A673 (cell line): ENCODE measurements around the genes NPAS1 and CCDC9.

DNA sequence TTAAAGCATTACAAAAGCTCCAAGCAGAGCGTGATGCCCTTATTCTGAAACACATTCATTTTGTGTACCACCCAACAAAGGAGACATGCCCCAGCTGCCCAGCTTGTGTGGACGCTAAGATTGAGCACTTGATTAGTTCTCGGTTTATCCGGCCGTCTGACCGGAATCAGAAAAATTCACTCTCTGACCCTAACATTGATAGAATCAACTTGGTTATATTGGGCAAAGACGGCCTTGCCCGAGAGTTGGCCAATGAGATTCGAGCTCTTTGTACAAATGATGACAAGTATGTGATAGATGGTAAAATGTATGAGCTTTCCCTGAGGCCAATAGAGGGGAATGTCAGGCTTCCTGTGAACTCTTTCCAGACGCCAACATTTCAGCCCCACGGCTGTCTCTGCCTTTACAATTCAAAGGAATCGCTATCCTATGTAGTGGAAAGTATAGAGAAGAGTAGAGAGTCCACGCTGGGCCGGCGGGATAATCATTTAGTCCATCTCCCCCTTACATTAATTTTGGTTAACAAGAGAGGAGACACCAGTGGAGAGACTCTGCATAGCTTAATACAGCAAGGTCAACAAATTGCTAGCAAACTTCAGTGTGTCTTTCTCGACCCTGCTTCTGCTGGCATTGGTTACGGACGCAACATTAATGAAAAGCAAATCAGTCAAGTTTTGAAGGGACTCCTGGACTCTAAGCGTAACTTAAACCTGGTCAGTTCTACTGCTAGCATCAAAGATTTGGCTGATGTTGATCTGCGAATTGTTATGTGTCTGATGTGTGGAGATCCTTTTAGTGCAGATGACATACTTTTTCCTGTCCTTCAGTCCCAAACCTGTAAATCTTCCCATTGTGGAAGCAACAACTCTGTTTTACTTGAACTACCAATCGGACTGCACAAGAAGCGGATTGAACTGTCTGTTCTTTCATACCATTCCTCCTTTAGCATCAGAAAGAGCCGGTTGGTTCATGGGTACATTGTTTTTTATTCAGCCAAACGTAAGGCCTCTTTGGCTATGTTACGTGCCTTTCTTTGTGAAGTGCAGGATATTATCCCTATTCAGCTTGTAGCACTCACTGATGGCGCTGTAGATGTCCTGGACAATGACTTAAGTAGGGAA lies 59.8 kb downstream of the ARHGAP35 start:
- PRO-cap = no peak

- PRO-cap = no peak
These were observed 76.0 kb upstream of the NPAS1 start for GRCh38 chr19:46943687-46943964.

DNA sequence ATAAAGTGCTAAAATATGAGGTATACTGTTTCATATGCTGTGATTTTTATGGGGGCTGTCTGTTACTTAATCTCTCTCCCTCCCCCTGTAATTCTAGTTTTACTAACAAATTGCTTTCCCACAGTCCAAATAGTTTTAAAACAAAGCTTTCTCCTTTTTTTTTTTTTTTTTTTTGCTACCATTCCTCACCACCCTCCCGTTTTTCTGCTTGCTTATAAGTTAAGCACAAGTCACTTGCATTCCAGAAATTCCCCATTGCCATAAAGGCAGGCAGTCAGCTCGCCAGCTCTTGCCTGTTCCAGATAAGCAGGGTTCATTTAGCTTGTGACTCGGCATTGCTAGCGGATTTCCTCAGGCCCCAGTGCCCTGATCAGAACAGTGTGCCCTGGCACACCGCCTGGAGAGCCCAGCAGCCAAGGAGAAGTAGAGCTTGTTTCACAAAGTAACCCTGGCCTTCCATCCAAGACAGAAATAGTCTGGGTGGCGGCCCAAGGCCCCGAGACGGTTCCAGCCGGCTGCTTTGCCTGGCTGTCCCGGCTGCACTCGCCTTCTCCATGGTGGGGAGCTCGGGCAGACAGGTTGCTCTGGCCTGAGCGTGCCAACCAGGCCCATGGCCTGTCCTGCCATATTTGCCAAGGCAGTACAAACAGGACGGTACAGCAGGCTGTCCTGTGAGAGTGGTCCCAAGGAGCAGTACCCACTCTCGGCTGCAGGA lies 43.4 kb upstream of the NPAS1 start:
- PRO-cap = unidirectional peak, plus-strand start at position 244 of the sequence

- PRO-cap = no peak
These were observed at the start of gene NPAS1 for GRCh38 chr19:47019310-47020055. Gene NPAS1, plus strand, starts transcription at chr19:47019837.

- PRO-cap = no peak
These were observed 30.9 kb upstream of the TMEM160 start for GRCh38 chr19:47079379-47079693.

DNA sequence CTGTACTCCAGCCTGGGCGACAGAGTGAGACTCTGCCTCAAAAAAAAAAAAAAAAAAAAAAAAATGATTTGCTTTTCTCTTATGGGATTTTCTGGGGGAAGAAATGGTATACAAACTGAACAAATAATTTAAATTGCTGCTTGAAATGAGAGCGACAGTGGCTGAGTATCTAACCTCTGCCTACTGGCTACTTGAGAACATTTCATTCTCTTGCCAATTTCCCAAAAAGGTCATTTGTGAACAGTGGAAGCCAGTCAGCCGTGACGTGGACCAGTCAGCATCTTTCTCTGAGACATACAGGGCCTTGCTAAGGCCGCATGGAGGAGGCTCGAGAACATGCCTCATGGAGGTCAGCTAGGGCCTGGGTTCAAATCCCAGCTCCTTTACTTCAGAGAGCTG lies 20.4 kb downstream of the ZC3H4 start:
- PRO-cap = no peak

DNA sequence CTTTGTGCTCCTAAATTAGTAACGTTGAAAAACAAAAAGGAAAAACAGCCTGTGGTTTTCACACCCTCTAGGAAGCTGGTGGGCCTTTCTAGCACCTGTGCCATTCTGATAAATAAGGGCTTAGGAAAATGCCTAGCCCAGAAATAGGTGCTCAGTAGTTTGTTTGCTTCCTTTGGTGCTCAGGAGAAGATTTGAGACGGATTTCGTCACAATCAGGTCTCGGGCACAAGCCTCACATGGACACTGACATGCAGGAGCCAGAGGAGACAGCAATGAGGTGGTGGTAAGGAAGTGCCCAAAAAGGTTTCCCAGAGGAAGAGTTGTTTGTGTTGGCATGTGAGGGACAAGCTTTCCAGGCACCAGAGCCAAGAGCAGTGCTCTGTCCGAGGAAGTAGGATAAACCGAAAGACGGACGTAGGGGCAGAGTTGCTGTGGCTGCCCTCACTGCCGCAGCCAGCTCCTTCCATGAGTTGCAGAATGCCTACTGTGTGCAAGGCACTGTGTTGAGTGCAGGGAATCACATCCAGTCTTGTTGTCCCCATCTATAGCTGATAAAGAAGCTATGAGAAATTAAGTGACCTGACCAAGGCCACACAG lies 27.7 kb downstream of the SAE1 start:
- PRO-cap = no peak

DNA sequence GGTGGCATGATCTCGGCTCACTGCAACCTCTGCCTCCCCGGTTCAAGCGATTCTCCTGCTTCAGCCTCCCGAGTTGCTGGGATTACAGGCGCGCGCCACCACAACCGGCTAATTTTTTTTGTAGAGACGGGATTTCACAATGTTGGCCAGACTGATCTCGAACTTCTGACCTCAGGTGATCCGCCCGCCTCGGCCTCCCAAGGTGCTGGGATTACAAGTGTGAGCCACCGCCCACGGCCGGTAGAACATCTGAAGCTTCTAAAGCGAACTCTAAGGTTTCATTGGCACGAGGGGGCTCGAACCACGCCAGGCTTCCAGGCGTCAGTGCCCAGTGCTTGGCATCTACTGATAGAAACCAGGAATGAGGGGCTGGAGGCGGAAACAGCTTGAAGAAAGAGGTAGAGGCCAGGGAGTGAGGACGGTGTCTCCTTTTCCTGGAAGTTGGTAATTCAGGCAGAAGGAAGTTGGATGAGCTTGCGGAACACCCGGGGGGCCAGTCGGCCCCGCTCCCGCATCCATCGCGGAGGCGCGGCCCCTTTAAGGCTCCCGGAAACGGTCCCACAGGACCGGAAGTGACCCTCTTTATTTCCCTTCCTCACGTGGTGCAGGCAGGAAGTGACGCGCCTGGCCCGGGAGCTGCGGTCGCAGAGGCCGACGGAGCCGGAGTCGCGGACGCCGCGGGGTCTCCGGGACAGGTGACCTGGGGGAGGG lies at the start of gene CCDC9:
Gene CCDC9, plus strand, starts transcription at position 611 of the 711 bp plus-strand sequence.
- PRO-cap = bidirectional peak, plus-strand start at position 341 of the sequence, minus-strand start at position 347 of the sequence; bidirectional peak, plus-strand start at position 611 of the sequence, minus-strand start at position 557 of the sequence

GRCh38 chr19:47258755-47259616 lies 2.7 kb downstream of the CCDC9 start:
- PRO-cap = no peak

GRCh38 chr19:47264356-47265105 lies 8.2 kb downstream of the CCDC9 start:
- PRO-cap = no peak

- PRO-cap = no peak
These were observed 816 bp downstream of the INAFM1 start for GRCh38 chr19:47275116-47276286.

DNA sequence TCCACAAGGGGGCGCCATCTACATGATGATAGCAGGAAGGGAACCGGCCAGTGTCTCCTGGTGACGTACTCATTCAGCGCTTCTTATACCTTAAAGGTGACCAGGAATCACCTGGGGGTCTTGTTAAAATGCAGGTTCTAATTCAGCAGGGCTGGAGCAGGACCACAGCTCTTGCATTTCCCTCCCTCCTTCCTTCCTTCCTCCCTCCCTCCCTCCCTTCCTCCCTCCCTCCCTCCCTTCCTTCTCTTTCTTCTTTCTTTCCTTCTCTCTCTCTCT lies 13.4 kb upstream of the C5AR1 start:
- PRO-cap = no peak

GRCh38 chr19:47495314-47495773 lies 11.3 kb upstream of the KPTN start:
- PRO-cap = no peak

DNA sequence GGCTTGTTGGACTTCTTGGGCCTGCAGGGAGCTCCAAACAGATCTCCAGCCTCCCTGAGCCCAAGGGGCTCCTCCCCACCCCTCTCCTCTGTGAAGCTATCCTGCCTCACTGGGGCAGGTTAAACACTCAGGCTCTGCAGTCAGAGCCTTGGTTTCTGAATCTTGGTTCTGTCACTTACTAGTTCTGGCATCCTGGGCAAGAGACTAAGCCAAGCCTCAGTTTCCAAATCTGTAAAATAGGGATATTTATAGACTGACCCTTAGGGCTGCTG lies 12.2 kb downstream of the NAPA start:
- PRO-cap = no peak

GRCh38 chr19:47507809-47508706 lies 6.8 kb downstream of the NAPA start:
- PRO-cap = no peak

GRCh38 chr19:47581446-47582112 lies 8.6 kb upstream of the ZNF541 start:
- PRO-cap = no peak

GRCh38 chr19:47618543-47619174 lies 9.7 kb downstream of the BICRA start:
- PRO-cap = no peak

DNA sequence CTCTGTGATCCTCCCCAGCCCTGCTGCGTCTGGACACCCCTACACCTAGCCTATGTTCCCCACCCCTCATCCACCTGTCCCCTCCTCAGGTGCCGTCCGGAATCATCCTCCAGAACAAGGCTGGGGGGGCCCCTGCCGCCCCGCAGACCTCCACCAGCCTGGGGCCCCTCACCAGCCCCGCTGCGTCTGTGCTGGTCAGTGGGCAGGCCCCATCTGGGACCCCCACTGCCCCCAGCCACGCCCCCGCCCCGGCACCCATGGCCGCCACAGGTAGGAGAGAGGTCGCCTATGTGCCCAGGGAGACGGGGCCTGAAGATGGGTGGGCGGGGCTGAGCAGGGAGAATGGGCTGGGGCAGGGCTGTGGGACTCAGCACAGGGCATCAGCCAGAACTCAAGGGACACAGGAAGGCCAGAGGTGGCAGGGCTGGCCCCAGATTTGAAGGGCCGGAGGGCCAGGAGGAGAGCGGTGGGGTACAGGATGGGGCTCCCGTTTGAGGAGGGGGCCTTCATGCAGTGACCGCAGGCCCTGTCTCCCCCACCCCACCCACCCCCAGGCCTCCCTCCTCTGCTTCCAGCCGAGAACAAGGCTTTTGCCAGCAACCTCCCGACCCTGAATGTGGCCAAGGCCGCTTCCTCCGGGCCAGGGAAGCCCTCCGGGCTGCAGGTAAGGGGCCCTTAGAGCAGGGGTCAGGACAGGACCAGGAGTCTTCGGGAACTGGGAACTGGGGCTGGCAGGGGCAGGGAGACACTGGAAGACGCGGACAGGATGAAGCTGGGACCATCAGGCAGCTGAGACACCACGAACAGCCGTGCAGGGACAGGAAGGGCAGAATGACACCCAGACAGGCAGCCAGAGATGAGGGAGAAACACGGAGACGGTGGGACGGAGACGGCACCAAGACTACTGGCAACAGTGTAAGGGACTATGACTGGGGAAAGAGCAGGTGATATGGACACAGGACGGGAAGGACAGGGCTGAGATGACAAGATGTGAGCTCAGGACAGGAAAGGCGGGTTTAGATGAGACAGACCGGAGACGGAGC lies 18.1 kb upstream of the EHD2 start:
- PRO-cap = no peak

DNA sequence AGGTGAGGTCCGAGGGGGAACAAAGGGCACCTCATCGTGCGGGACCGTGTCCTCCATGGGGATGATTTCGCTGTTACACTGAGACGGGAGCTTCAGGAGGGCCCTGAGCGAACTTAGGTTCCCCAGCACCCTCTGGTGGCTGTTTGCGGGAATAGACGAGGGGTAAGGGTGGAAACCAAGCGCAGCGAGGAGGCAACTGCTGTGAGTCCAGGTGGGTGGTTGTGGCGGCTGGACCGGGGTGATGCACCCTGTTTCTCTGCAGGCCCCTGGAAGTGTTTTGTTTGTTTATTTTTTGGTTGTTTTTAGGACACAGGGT lies 5.9 kb upstream of the EHD2 start:
- PRO-cap = no peak

DNA sequence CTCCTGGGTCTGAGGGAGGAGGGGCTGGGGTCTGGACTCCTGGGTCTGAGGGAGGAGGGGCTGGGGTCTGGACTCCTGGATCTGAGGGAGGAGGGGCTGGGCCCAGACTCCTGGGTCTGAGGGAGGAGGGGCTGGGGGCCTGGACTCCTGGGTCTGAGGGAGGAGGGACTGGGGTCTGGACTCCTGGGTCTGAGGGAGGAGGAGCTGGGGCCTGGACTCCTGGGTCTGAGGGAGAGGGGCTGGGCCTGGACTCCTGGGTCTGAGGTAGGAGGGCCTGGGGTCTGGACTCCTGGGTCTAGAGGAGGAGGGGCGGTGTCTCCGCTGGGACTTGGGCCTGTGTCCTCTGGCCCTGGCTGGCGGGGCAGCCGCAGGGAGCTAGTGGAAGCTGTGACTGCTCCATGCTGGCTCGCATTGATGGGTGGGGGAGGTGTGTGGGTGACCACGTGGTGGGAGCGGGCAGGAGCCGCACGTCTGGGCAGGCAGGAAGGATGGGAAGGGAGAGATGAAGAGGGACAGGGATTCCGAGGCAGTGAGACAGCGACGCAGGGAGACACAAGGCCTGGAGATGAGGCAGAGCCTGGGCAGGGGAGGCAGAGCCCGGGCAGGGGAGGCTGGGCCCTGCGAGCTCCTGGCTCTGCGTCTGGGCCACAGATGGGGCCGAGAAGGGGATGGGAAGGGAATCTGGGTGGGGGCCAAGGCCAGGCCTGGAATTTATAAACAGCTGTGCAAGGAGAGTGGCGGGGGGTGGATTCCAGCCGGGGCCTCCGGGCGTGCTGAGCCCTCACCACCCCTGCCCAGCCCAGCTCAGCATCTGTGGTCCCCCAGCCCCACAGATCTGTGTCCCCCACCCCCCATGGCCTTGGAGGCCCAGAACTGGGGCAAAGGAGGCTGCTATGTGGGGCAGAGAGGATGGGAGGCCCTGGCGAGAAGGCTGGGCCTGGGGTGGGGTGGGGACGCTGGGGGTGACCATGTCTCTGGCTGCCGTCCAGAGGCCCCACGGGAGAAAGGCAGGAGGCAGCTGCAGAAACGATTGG lies 5.8 kb downstream of the EHD2 start:
- PRO-cap = no peak